ENCODE measurements around the genes ETS2 and SH3BGR.

- PRO-cap = no peak
Observed at GRCh38 chr21:38487909-38488957, 10.0 kb downstream of the ERG start.

- PRO-cap = no peak
Observed at GRCh38 chr21:38488958-38489150, 9.4 kb downstream of the ERG start.

- PRO-cap = bidirectional peak, plus-strand start at chr21:38805929, minus-strand start at chr21:38805792
Observed at GRCh38 chr21:38805413-38806209, at the start of gene ETS2. Gene ETS2 (plus strand): TSS chr21:38805929.

- PRO-cap = unidirectional peak, plus-strand start at chr21:38823112
Observed at GRCh38 chr21:38822495-38823350, 17.0 kb downstream of the ETS2 start.

GRCh38 chr21:38853287-38853832 lies 47.6 kb downstream of the ETS2 start:
- PRO-cap = no peak

DNA sequence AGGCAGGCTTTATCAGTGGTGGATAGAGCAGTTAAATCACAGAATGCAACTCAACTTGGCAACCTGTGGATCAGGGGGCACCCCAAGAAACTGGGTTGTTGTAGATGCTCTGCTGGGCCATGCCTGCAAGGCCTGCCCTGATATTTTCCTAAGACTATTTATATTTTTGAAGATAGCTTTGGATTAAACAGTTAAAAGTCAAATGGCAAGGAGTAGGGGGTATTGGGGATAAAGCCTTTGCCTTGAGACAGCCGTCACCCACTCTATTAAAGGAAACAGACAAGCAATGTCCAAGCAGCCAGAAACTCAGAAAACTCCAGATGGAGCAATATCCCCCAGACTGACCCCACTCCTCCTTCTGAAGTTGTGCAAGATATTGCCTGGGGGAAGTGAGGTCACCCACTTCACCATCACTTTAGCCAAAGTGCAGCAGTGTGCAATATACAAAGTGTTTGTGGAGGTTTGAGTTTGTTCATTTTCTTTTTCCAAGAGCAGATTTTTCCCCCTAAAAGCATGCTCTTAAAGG lies 125.0 kb downstream of the ETS2 start:
- PRO-cap = no peak

DNA sequence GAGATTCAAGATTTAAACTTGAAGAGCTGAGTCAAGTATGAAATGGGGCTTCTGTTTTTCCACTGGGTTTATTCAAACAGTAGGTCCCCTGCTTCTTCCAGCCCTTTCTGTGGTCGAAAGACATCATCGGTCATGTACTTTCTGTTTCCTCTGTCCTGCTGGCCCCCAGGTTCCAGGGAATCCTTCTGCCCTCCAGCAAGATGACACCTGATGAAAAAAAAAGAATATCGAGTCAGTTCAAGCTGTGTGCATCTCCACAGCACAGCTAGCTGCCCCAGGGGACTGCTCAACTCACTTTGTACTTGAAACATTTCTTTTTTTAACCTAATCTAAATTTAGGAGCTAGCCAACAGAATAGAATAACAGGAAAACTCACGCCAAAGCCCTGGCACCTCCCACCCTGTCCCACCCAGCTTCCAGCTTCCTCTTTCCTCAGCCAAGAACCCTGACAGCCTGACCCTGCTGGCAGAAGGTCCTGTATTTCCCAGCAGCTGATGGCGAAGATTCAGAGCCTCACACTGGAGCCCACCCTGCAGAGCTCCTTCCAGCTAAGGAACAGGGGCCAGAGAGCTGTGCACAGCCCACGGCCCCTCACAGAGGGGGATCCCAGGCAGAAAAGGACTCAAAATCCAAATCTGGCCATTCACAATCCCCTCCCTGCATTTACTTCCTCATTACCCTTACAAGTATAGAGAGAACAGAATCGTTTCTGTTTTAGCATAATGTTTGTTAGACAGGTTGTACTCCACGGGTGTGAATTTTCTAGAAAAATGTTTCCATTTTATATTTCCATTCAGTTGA lies 176.5 kb downstream of the PSMG1 start:
- PRO-cap = bidirectional peak, plus-strand start at position 508 of the sequence, minus-strand start at position 271 of the sequence

DNA sequence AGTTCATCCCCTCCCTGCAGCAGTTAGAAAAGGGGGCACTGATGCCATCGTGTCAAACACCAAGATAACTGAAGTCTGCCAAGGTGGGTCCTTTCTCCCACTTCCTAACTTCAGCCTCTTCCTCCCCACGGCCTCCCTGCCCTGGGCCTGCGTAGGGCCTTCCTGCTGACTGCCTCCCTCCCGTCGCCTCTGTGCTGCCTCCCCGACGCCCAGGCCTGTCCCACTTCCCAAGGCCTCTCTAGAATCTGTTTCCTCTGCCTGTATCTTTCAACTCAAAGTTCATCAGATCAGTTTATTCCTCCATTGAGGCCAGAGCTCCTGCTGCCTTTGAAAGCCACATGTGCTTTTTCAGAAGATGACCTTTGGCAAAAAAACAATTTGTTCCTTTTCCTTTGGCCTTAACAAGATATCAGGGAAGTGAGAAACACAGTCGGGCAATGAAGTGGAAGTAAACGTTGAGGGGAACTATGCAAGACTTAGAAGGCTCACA lies 86.0 kb downstream of the PSMG1 start:
- PRO-cap = no peak

DNA sequence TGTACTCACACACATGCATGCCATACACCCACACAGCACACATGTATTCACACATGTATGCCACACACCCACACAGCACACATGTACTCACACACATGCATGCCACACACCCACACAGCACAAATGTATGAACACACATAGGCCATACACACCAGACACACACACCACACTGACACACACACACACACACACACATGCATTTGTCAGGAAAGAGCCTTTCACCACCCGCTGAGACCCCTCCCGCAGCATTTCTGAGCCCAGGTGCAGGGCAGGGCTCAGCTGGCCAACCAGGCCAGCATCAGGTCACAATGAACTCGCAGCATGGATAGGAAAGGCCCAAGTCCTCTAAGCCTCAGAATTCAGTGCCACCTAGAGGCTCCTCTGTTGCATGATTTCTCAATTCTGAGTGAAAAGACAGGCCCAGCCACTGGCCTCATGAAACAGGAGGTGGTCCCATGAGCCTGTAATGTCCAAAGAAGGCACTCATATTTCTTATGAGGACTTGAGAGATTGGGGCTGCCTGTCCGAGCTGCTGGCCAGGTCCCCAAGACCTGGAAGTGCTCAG lies 57.4 kb downstream of the PSMG1 start:
- PRO-cap = no peak

GRCh38 chr21:39196782-39197453 lies 13.7 kb upstream of the PSMG1 start:
- PRO-cap = no peak

GRCh38 chr21:39238326-39238858 lies 55.1 kb upstream of the PSMG1 start:
- PRO-cap = no peak

DNA sequence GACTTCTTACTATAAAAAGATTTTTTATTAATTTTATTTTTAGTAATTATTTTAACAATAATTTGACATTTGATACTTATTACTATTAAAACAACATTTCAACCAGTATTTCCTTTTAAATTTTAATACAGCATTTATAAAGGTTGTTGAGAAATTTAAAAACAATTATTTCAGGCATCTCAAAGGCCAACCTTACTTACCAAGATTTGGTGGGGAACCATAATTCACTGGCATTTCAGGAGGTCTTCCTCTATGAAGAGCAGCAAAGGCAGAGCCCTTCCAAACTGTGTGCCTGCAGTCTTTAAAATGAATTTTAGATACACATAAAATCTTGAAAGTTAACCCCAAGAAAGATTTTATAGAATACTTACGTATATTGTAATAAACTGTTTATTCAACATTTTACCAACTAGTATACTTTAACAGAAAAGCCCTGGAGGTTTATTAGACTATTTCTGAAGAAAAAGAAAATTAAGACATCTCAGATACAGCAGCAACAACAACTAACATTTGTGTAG lies 17.3 kb downstream of the BRWD1 start:
- PRO-cap = no peak

- PRO-cap = bidirectional peak, plus-strand start at chr21:39451944, minus-strand start at chr21:39451587
Observed at GRCh38 chr21:39451262-39452442, at the start of gene SH3BGR. Gene SH3BGR (plus strand): TSS chr21:39451970.

- PRO-cap = no peak
Observed at GRCh38 chr21:39536000-39536446, 76.7 kb upstream of the B3GALT5 start.

- PRO-cap = no peak
Observed at GRCh38 chr21:39637275-39638298, 24.8 kb downstream of the B3GALT5 start.

- PRO-cap = no peak
Observed at GRCh38 chr21:39667240-39667813, 54.6 kb downstream of the B3GALT5 start.

DNA sequence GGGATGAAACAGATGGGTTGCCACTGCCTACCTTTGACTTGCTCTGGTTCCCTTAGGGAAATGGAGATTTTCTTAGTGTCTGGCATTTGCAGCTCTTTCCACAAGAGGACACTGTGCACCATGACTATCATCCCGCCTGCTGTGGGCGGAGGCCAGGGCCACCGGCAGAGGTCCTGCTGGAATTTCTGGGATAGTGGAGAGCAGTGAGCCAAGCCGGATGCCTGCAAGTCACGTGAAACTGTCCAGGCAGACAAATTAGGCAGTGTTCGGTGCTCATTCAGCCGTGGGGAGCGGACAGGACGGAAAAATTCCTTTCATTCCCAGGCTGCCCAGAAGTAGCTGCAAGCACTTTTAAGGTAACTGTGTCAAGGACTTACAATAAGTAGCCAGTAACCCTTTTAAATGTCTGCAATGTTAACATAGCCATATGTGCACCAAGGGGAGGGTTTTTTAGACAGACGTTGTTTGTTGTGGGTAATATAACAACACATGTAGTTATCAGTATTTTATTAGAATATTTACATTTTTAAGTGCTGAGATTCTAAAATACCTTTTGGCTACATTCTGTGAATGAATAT lies 43.5 kb downstream of the IGSF5 start:
- PRO-cap = unidirectional peak, plus-strand start at position 276 of the sequence

GRCh38 chr21:41227583-41228408 lies 59.8 kb downstream of the BACE2 start:
- PRO-cap = no peak

GRCh38 chr21:41236360-41236904 lies 68.5 kb downstream of the BACE2 start:
- PRO-cap = no peak

DNA sequence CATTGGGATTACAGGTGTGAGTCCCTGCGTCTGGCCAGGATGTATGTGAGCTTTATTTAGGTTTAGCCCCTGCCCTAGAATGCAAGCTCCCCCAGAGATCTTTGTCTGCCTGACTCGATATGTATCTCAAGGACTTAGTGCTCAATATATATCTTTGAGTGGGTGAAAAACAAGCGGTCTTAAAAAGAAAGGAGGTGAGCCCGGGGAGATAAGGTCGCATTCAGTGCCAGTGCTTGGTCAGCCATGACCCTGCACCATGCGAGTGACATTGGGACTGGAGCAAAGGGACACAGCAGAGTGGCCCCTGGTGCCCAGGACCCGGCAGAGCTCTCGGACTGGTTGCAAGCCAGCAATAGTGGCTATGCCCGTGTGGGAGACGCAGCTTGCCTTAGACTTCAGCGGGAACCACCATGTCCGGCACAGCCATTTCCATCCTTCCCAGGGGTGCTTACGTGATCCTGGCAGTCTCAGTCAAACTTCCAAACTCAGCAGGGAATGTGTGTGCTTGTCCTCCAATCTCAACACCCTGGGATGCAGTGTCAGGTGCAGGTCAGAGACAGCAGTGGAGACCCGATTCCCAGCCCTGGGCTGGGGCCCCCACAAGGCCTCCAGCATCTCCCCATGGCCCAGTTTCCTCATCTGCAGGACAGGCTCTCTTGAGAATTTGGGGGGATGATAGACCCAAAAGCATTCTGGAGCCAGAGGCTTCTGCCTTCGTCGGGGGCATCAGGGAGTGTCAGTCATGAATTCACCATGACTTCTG lies 1.7 kb downstream of the MX2 start:
- PRO-cap = no peak

Data from paraaortic lymph node (tissue), 1 donor.